Cardiac muscle cell (in vitro differentiated cells and primary cell): ENCODE results near the gene SLC35G4.

DNA sequence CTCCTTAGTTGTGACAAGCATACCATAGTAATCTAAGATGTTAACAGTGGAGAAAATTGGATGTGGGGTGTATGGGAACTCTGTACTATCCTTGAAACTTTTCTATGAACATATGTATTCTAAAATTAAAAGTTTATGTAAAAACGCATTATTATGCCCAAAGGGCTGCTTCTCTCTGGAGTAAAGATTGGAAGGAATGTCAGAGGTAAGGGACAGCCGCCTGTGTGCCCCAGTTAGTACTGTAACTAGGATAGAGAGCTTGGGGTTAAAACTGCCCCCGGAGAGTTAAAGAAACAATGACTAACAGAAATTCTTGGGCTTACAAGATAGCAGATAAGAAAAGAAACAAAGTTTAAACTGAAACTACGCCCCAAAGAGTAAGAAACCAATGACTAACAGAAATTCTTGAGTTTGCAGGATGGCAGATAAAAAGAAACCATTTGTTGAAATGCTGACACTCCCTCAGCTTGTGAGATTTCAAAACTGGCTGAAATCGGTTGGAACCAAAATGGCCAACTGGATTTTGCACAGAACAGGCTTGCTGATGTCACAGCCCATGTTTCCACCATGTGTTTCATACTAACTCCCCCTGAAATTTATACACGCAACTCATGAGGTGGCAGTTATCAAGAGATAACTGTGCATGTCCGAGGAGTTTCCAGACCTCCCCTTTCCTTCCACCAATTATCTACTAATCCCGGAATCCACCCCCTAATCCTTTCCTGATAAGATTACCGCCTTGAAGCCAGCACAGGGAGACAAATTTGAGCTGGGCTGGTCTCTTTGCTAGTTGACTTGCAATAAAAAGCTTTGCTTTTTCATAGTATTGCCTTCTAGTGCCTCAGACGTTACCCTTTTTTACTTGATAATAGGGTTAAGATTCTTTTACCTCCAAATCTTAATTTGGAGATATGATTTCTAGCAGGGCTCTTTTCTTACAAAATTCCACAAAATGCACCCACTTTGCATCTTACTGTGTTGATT lies 8.7 kb upstream of the TXNDC2 start:
- RAMPAGE, long total RNA: no peak
- RRBS: no CpG with 5 or more reads among the region's 10 CpGs

DNA sequence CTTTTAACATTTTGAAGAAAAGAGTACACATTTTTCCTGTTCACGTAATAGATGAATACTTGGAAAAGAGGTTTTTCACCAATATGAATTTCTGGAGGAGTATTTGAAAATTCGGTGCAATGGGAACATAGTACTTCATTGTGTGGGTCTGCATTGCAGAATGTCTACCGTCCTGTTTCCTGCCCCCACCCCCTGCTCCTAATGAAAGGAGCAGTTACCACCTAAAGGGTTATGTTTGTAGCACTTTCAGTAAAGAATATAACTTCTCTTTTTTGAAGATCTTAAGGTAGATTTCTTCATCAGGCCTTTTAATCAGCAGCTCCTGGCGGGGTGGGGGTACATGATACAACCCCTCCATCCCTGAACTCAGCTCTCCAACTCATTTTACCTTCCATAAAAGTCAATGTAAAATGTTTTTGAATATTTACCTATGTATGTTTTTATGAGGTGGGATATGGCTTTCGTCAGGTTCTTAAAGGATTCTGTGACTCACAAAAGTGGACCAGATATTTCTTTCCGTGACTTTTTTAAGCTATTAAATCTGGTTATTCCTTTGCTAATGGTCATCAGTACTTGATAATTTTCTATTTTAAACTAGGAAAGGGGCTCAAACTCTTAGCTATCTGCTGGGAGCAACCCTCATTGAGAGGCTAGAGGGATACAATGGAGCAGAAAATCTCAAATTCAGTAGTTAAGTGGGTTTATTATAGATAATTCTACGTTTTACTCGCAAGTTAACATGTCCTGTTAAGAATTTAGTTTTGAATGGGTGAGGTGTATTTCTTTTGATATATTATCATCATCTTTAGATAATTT lies 15.5 kb downstream of the VAPA start:
- RAMPAGE, long total RNA: no peak
- RRBS: no CpG with 5 or more reads among the region's 8 CpGs

- RAMPAGE, long total RNA: no peak
- RRBS: no CpG with 5 or more reads among the region's 11 CpGs
Observed at GRCh38 chr18:9960643-9961941, 47.3 kb downstream of the VAPA start.

DNA sequence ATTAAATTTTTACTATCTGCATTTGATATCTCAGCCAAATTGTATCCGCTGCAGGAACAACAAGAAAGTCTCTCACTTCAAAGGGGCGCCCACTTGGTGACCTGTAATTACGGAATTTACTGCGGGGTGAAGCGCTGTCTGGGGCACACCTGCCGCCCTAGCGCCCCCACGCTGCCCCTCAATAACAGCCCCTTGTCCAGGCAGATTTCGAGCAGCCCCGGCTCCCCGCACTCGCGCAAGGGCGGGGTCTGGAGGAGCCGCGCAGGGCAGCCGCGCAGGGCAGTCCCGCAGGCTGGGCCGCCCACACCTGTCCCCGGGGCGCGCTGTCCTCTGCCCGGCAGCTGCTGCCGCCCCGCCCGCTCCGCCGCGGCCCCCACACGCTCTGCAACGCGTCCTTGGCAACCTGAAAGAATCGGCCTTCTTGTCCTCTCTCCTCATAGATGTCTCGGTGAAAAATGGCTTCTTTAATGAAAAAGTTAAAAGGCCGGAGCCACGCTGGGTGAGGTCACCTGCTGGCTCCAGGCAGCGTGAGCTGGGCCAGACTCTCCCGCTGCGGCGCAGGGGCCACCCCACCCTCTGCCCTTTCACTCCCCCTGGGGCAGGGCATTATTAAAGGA lies 218.0 kb downstream of the VAPA start:
- RAMPAGE, long total RNA: no peak
- RRBS: 2% methylated on average over 8 of the region's 41 CpGs

DNA sequence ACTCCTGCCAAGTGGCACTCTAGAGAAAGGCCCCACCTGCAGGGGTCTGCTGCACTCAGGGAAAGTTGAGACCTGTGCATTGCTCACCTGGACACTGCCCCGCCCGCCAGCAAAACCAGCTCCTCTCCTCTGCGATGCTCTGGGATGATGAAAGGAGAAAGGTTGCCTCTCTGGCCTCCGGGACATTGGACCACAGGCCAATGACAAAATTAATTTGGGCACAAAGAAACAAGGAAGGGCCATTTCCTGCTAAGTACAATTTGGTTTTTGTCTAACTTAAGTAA lies 121.7 kb upstream of the APCDD1 start:
- RAMPAGE, long total RNA: no peak
- RRBS: no CpG with 5 or more reads among the region's 4 CpGs

- RAMPAGE, long total RNA: no peak
- RRBS: 3% methylated on average over 23 of the region's 74 CpGs
Observed at GRCh38 chr18:10454797-10455729, 628 bp downstream of the APCDD1 start.

- RAMPAGE, long total RNA: no peak
- RRBS: no CpG with 5 or more reads among the region's 48 CpGs
Observed at GRCh38 chr18:10726412-10727261, 200.8 kb downstream of the NAPG start.

DNA sequence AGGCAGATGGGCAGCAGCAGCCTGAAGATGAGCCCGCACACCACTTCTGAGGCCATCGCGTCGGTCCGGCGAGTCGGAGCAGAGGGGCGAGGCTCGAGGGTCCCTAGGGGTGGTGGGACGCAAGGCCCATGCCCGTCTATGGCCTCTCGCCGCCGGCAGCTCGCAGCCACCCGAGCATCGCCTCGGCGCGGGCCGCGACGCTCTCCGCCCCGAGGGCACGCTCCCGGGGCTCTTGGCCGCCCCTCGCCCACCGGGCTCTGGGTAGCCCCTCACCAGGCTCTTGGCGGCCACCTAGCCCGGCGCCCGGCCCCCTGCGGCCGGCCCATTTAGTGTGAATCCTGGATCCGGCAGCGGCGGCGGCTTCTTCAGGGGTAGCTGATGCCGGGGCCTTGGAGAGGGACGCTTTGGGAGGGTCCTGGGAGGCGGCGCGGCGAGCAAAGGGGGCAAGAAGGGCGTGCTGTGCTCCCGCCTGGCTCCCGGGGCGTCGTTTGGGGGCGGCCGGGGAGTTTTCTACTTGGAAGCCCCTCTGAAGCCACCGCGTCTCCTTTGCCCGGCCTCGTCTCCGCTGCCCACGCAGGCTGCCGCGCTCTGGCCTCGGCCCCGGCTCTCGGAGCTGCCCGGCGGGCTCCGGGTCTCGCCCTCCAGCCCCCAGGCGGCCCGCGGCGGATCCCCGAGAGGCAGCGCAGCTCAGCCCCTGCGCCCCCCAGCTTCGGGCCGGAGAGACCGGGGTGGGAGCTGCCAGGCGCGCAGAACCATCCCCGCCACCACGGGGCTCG lies 648 bp downstream of the PIEZO2 start:
- RAMPAGE, long total RNA: no peak
- RRBS: 2% methylated on average over 54 of the region's 83 CpGs

DNA sequence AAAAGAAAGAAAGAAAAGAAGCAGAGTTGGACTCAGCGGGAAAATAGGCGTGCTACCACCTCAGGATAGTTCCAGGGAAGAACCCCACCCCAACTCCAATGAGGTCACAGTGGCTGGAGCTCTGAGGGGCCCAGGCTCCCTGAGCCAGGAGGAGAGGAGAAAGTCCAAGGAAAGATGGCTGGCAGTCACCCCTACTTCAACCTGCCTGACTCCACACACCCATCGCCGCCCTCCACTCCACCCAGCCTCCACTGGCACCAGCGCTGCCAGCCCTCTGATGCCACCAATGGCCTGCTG lies at the start of gene SLC35G4:
SLC35G4 (plus strand) TSS at position 175 of the 297 bp plus-strand sequence.
- RAMPAGE, long total RNA: no peak
- RRBS: no CpG with 5 or more reads among the region's 5 CpGs

DNA sequence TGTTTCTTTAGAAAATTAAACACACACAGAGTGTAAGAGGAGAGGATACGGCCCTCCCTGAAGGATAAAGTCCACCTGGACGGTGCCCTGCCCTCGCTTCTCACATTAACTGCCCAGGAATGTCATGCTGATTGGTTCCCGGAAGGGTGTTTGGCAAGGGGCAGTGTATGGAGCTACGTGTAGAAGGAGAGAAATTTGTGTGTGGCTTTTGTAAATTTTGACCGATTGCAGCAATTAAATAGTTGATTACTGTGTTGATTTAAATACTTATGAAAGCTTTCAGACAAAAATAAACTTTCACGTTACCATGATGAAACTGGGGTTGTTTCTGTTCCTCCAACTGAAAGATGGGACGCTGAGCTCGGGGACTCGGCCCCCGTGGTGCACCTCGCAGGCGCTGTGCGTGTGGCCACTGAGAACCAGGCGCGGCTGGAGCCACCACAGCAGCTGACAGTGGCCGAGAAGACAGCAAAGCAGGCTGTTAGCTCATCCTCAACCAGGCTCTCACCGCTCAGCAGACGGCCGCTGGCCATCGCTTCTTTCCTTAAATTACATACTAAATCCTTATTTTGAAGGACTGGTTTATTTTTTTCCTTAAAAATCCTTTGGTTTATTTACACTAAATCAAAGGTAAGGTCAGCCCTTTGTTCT lies 22.6 kb downstream of the MPPE1 start:
- RAMPAGE, long total RNA: no peak
- RRBS: no CpG with 5 or more reads among the region's 21 CpGs

DNA sequence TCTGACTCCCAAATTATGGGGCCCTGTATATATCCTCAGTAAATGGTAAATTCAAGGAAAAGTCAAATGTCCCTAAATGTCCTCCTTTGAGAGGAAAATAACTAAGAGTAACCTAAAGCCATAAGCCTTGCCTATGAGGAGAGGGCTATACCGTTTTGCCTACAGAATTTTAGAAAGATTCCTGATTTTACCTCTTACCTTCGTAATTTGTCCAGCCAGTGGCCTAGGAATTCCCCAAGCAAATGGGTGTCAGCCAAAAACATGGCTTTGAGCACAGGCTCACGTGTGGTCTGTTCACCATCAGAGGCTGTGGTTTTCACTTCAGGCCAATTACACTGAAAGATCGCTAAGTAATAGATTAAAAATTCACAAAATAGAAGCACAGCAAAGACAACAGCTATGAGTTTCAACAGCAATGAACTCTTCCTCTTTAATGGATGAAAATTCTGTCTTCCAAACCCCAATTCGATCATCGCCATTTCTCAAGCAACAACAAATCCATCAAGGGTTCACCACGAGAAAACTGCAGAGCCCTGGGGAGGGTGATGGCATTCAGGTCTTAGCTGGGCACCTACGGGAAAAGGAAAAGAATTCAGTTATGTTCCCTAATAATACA lies 11.2 kb downstream of the MPPE1 start:
- RAMPAGE, long total RNA: no peak
- RRBS: no CpG with 5 or more reads among the region's 8 CpGs

- RAMPAGE, long total RNA: no peak
- RRBS: no CpG with 5 or more reads among the region's 4 CpGs
Observed at GRCh38 chr18:11976684-11977166, 4.6 kb upstream of the IMPA2 start.

GRCh38 chr18:11995491-11996167 lies 14.3 kb downstream of the IMPA2 start:
- RAMPAGE, long total RNA: no peak
- RRBS: no CpG with 5 or more reads among the region's 9 CpGs

DNA sequence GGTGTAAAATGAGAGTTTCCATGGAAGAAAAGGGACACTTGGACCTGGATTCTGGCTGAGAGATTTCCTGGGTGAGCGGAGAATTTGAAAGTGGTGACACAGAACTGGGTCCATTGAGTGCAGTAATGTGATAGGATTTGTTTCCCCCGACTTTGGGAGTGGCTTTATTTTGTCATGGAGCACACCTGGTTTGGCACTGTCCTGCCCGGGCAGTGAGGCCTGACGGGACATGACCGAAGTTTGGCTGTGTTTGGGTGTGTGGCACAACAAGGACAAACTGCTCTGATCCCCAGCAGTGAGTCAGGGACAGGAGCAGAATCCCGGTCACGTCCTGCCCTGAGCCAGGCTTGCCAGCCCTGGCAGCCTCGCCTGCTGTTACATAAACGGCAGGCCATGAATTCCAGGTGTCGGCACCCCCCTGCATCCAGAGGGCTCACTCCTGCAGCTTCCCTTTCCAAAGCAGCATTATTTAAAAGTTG lies 45.7 kb downstream of the IMPA2 start:
- RAMPAGE, long total RNA: no peak
- RRBS: 87% methylated on average over 4 of the region's 10 CpGs

DNA sequence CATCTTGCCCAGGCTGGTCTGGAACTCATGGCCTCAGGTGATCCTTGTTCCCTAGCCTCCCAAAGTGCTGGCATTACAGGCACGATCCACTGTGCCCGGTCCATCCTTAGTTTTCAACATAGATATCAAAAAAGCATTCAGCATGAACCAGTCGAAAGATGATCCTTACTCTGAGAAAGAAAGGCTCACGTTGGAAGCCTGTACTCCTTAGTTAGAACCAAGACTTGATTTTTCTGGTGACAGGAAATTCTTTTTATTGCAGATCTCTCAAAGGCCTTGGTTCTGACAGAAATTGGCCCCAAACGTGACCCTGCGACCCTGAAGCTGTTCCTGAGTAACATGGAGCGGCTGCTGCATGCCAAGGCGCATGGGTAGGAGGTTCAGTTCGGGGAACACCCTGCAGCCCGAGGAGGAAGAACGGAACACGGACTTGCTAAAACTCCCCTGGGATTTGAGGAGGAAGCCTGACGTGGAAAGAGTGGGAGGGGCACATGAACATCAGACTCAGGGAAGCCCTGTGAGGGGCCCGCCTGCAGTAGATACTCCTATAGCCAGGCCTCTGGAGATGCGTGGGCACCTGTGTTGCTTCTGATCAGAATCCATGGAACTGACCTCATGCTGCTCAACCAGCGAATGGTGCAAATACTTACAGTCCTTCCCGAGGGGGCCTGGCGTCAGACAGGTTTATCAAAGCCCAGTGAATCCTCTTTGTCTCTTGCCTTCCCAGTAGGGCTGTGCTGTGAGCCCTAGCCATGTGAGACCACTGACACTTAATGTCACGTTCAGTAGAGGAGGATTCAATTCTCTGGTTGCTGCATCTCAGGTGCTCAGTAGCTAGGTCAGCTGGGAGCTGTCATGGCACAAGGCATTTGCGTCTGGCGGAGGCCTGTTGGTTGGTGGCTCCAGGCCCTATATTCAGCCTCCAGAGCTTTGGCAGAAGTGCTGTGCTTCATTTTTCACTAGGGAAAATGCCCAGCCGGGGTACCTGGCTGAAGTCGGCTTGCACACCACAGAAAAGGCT lies 46.8 kb downstream of the IMPA2 start:
- RAMPAGE, long total RNA: no peak
- RRBS: no CpG with 5 or more reads among the region's 23 CpGs

DNA sequence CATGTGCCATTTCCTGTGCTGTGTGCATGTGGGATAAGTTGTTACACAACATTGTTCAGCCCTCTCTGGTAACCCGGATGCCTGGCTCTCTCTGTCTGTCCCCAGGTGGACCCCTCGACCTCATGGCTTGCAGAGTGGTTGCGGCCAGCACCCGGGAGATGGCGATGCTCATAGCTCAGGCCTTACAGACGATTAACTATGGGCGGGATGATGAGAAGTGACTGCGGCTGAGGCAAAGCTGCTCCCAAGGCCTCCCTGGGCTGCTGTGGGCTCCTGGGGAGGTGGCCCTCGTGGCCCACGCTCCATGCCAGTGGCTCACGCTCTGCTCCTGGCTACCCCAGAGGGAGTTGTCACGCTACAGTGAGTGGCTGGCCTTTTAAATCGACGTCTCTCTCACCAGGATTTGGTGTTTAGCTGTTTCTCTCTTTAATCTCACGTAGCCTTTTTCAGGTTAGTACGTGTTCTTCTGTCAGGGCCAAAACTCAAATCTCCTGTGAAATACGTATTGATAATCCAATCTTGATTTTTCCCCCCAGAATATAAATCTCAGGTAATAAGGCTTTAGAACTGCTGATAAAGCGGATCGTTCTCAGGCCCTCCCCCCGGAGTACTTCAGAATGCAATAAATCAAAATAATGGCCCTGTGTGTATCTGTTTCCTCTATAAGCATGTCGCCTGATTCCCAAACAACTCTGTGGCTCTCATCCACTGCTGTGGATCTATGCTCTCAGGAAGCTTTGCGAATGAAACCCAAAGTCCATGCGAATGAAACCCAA lies 49.1 kb downstream of the IMPA2 start:
- RAMPAGE, long total RNA: no peak
- RRBS: 81% methylated on average over 3 of the region's 23 CpGs

- RAMPAGE, long total RNA: no peak
- RRBS: no CpG with 5 or more reads among the region's 9 CpGs
Observed at GRCh38 chr18:12288685-12289242, 19.3 kb upstream of the TUBB6 start.

DNA sequence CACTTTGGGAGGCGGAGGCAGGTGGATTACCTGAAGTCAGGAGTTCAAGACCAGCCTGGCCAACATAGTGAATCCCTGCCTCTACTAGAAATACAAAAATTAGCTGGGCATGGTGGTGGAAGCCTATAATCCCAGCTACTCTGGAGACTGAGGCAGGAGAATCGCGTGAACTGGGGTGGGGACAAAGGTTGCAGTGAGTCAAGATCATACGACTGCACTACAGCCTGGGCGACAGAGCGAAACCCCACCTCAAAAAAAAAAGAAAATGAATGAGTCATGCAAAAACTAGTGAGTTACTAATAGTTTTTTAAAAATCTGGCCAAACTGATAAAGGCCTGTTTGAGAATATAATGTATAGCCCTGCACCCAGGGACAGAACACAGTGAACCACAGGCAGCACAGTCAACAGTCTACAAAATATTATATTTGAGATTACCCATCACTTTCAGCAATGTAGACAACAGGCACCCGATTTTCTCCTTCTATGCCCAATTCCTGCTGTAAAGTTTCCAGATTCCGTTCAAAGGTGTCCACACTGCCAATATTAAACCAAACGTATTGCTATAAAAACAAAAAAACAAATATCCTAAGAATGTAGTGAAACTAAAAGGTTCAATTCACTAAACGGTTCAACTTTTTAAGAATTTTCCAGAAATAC lies 17.4 kb downstream of the AFG3L2 start:
- RAMPAGE, long total RNA: no peak
- RRBS: no CpG with 5 or more reads among the region's 10 CpGs

- RAMPAGE, long total RNA: no peak
- RRBS: no CpG with 5 or more reads among the region's 7 CpGs
Observed at GRCh38 chr18:12455438-12455938, 47.8 kb downstream of the PRELID3A start.

- RAMPAGE, long total RNA: no peak
- RRBS: no CpG with 5 or more reads among the region's 5 CpGs
Observed at GRCh38 chr18:12638251-12639120, 19.4 kb downstream of the SPIRE1 start.